Mesenchymal stem cell of Wharton's jelly (primary cell): ENCODE measurements around the gene RBP5.

- CAGE, long polyA plus RNA = no peak
Observed at GRCh38 chr12:7096460-7097358, 4.5 kb upstream of the C1R start.

DNA sequence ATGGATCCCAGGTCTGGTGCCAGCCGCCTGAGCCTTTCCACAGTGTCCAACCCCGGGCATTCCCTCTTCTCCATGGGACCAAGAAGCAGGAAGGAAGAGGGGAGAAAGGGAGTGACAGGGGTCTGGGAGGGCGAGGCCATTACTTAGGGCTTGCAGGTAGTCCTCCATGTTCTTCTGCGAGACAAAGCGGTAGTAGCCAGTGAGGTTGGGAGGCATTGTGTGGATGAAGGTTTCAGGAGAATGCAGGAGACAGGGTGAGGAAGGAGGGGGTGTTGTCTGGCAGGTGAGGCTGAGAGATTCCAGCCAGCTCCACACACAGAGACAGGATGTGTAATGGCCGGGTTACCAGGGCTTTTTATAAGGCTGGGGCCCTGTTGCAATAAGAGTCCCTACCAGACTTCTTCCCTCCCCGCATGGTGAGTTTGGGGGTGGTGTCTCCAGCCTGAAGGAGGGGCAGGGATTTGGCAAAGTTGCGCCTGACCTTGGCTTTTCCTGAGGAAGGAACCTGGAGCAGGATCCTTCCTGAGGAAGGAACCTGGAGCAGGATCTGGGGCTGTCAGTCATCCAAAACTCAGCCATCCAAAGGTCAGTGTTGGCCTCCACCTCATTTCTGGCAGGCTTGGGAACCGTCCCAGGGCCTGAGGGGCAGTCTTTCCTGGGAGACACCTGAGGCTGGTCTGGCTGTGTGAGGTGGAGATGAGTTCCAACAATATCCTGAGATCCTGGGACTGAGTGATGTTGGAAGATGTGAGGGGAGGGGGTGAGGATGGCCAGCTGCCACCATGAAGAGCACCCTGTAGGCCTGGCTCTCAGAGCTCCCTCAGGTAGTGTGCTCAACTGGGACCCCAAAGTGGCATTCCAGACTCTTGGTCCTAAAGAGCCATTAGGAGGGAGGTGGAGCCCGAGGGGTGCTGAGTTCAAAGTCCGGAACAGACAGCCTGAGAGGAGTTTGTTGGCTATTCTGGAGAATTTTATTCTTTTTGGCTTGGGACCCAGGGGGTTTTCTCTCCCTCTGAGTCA, at the start of gene RBP5:
TSS of gene RBP5 (minus strand) at position 330 of the 1,020 bp plus-strand sequence.
- CAGE, long polyA plus RNA = no peak

DNA sequence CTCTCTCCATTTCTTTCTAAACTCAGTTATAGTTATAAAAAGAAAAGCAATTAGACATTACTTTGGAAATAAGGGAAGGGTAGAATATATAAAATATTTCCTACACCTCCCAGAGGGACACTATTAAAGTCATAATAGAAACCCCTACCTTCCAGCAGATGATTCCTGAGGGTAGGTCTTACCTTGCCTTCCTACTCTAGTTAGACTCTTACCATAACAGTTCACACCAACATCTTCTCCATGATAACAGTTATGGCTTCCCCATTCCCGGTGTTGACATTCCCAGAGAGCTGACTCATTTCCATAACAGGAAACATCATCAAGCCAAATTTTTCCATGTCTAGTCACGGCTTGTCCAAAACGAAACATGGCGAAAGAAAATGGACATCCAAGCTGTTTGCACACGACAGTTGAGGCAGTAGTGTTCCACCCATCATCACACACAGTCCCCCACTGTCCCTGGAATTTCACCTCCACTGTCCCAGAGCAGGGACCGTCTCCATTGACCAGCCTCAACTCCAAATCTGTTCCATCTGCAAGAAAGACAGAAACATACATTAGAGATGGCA, 10.7 kb downstream of the CD163L1 start:
- CAGE, long polyA plus RNA = no peak

- CAGE, long polyA plus RNA = no peak
Observed at GRCh38 chr12:7494228-7494701, 9.3 kb downstream of the CD163 start.

GRCh38 chr12:7512651-7512955, 9.0 kb upstream of the CD163 start:
- CAGE, long polyA plus RNA = no peak

DNA sequence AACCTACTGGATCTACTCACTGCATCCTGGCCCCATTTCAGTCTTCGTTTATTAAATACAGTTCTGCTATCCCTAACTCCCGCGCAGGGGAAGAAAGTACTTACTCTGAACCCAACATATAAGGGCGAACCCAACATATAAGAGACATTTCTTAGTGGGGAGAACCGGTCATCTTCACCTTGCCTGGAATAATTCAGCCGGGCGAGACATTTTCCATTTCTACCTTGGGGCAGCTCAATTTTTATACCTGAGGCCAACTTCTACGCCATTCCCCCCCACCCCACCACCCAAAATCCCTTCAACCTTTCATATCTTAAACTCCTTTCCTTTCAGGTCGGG, 1.6 kb downstream of the SLC2A3 start:
- CAGE, long polyA plus RNA = no peak

DNA sequence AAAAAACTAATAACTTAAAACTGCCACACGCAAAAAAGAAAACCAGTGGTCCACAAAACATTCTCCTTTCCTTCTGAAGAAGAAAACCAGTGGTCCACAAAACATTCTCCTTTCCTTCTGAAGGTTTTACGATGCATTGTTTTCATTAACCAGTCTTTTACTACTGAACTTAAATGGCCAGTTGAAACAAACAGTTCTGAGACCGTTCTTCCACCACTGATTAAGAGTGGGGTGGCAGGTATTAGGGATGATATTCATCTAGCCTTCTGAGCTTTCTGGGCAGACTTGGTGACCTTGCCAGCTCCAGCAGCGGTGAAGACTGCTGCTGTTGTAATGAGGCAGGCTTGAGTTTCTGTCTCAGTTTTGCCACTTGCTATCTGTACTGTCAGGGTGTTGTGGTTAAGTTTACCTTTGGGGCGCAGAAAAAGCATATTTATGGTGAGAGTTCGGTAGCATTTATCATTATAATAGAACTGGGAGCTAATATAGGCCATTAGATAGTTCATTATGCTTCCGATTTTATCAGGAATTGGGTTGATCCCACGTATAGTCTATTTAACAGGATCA, 883 bp upstream of the NECAP1 start:
- CAGE, long polyA plus RNA = no peak

GRCh38 chr12:8083508-8083928, 1.4 kb downstream of the NECAP1 start:
- CAGE, long polyA plus RNA = no peak

- CAGE, long polyA plus RNA = no peak
Observed at GRCh38 chr12:8179853-8180818, 23.3 kb downstream of the ZNF705A start.

- CAGE, long polyA plus RNA = no peak
Observed at GRCh38 chr12:8389863-8390212, 65.9 kb upstream of the CLEC6A start.

GRCh38 chr12:8519069-8519459, 5.8 kb downstream of the CLEC4D start:
- CAGE, long polyA plus RNA = no peak

DNA sequence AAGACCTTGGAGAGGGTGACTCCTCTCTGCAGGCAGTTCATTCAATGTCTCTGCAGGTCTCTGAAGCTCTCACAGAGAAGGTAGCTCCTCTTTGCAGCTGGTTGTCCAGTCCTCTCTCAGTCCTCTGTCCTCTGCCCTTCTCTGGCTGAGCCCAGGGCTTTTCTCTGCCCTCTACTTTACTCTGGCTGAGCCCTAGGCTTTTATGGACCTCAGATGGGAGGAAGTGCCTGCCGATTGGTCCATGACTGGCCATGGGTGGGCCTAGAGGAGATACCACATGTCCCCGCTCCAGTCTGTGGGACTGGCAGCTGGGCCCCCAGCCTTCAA, 27.0 kb upstream of the CLEC4E start:
- CAGE, long polyA plus RNA = no peak

GRCh38 chr12:8635407-8636500, 23.1 kb upstream of the AICDA start:
- CAGE, long polyA plus RNA = no peak

GRCh38 chr12:8696775-8697011, 1.1 kb upstream of the RIMKLB start:
- CAGE, long polyA plus RNA = no peak

GRCh38 chr12:8788126-8788643, 34.2 kb upstream of the A2ML1 start:
- CAGE, long polyA plus RNA = no peak

GRCh38 chr12:8996549-8997193, 7.3 kb downstream of the KLRG1 start:
- CAGE, long polyA plus RNA = no peak

- CAGE, long polyA plus RNA = no peak
Observed at GRCh38 chr12:9070472-9070846, 45.3 kb downstream of the A2M start.

- CAGE, long polyA plus RNA = no peak
Observed at GRCh38 chr12:9103330-9104229, 12.1 kb downstream of the A2M start.

GRCh38 chr12:9144753-9145246, 29.1 kb upstream of the A2M start:
- CAGE, long polyA plus RNA = no peak

- CAGE, long polyA plus RNA = no peak
Observed at GRCh38 chr12:9293510-9293853, 85.3 kb upstream of the PZP start.